ENCODE measurements around the genes RPS6KB1 and CYB561.

GRCh38 chr17:59807974-59808607 is 84.7 kb downstream of the TUBD1 start:
- PRO-cap, 3 experiments = no peak in any of the 3 experiments
- RAMPAGE, long total RNA, 2 experiments = no peak in any of the 2 experiments
- RRBS = no CpG with 5 or more reads among the region's 4 CpGs

- PRO-cap, 3 experiments = no peak in any of the 3 experiments
- RAMPAGE, long total RNA, 2 experiments = no peak in any of the 2 experiments
- RRBS = no CpG with 5 or more reads among the region's 4 CpGs
These were observed 54.2 kb downstream of the TUBD1 start for GRCh38 chr17:59838460-59839015.

DNA sequence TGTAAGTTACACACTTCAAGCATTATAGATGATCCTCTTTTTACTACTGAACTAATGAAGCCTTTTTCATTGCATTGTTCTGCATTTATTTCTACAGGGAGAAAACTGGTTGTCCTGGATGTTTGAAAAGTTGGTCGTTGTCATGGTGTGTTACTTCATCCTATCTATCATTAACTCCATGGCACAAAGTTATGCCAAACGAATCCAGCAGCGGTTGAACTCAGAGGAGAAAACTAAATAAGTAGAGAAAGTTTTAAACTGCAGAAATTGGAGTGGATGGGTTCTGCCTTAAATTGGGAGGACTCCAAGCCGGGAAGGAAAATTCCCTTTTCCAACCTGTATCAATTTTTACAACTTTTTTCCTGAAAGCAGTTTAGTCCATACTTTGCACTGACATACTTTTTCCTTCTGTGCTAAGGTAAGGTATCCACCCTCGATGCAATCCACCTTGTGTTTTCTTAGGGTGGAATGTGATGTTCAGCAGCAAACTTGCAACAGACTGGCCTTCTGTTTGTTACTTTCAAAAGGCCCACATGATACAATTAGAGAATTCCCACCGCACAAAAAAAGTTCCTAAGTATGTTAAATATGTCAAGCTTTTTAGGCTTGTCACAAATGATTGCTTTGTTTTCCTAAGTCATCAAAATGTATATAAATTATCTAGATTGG is 52.9 kb downstream of the TUBD1 start:
- PRO-cap, 3 experiments = peak in 1 of 3 experiments; most common minus-strand start position 457 of the sequence (in 1)
- RAMPAGE, long total RNA, 2 experiments = no peak in any of the 2 experiments
- RRBS = no CpG with 5 or more reads among the region's 6 CpGs

DNA sequence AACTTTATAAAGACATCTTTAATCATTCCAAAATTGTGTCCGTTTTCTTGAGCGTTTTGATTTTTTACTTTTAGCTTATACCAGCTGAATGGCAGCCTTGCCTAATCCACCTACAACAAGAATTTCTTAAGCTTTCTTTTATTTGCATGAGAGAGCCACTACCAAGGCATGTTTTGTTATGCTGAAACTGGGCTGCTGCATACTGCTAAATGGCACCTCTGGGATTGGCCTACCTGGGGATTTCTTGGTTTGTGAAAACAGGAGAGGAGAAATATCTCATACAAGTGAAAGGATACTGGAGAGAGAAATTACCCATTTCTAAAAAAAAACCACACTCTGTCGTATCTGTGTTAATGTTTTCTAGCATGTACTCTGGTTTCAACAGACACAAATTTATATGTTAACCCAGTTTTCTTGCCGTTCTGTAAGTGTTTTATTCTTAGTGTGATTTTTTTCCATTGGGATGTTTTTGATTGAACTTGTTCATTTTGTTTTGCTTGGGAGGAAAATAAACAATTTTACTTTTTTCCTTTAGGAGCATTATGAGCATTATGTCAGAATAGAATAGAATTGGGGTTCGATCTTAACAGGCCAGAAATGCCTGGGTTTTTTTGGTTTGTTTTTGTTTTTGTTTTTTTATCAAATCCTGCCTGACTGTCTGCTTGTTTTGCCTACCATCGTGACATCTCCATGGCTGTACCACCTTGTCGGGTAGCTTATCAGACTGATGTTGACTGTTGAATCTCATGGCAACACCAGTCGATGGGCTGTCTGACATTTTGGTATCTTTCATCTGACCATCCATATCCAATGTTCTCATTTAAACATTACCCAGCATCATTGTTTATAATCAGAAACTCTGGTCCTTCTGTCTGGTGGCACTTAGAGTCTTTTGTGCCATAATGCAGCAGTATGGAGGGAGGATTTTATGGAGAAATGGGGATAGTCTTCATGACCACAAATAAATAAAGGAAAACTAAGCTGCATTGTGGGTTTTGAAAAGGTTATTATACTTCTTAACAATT is 51.9 kb downstream of the TUBD1 start:
- PRO-cap, 3 experiments = no peak in any of the 3 experiments
- RAMPAGE, long total RNA, 2 experiments = no peak in any of the 2 experiments
- RRBS = no CpG with 5 or more reads among the region's 8 CpGs

- PRO-cap, 3 experiments = peak in 3 of 3 experiments; most common plus-strand start chr17:59893117 (in 3); most common minus-strand start chr17:59893564 (in 2)
- RAMPAGE, long total RNA, 2 experiments = start-site peak on the plus strand in 2 of 2 experiments, at chr17:59893082-59893140 at its widest, 277 to 1,131 reads per replicate
- RRBS = 1% methylated on average over 13 of the region's 63 CpGs
These were observed at the start of gene RPS6KB1 for GRCh38 chr17:59893046-59894073. Gene RPS6KB1 (plus strand): TSS chr17:59893121.

- PRO-cap, 3 experiments = peak in 2 of 3 experiments; most common minus-strand start chr17:60019052 (in 2)
- RAMPAGE, long total RNA, 2 experiments = start-site peak on the plus strand in 2 of 2 experiments, at chr17:60019149-60019370 at its widest, 11 to 127 reads per replicate; start-site peak on the minus strand in 1 of 2 experiments, at chr17:60019003-60019062 at its widest, 84 reads per replicate
- RRBS = no CpG with 5 or more reads among the region's 23 CpGs
These were observed 54.4 kb upstream of the RNFT1 start for GRCh38 chr17:60018789-60019440.

- PRO-cap, 3 experiments = no peak in any of the 3 experiments
- RAMPAGE, long total RNA, 2 experiments = no peak in any of the 2 experiments
- RRBS = no CpG with 5 or more reads among the region's 5 CpGs
These were observed 210.6 kb upstream of the TBX2 start for GRCh38 chr17:61188872-61189629.

- PRO-cap, 3 experiments = peak in 1 of 3 experiments; most common plus-strand start chr17:61200235 (in 1)
- RAMPAGE, long total RNA, 2 experiments = no peak in any of the 2 experiments
- RRBS = no CpG with 5 or more reads among the region's 8 CpGs
These were observed 199.6 kb upstream of the TBX2 start for GRCh38 chr17:61199941-61200623.

DNA sequence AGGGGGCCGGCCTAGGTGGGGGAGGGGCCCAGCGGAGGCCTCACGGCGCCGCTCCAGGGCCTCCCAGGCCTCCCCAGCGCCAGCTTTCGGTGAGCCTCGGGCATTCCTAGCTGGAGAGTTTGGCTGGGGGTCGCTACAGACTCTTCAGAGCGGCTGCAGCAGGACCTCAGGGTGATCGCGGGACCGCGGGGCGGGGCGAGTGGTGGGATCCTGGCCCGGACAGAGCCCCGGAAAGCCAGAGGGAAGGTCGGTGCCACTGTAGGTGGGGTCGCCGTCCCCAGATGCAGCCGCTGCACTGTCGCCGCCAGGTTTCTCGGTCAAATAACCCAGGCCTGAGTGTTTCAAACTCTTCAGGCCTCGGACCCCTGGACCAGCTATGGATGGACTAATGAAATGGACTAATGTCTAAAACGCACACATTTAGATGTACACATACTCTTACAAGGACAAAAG is 2.2 kb upstream of the TBX2 start:
- PRO-cap, 3 experiments = peak in 3 of 3 experiments; most common plus-strand start position 147 of the sequence (in 3); most common minus-strand start position 322 of the sequence (in 1)
- RAMPAGE, long total RNA, 2 experiments = start-site peak on the plus strand in 1 of 2 experiments, centred at positions 82 to 251 of the sequence, 7 to 10 reads per replicate
- RRBS = 14% methylated on average over 1 of the region's 27 CpGs

DNA sequence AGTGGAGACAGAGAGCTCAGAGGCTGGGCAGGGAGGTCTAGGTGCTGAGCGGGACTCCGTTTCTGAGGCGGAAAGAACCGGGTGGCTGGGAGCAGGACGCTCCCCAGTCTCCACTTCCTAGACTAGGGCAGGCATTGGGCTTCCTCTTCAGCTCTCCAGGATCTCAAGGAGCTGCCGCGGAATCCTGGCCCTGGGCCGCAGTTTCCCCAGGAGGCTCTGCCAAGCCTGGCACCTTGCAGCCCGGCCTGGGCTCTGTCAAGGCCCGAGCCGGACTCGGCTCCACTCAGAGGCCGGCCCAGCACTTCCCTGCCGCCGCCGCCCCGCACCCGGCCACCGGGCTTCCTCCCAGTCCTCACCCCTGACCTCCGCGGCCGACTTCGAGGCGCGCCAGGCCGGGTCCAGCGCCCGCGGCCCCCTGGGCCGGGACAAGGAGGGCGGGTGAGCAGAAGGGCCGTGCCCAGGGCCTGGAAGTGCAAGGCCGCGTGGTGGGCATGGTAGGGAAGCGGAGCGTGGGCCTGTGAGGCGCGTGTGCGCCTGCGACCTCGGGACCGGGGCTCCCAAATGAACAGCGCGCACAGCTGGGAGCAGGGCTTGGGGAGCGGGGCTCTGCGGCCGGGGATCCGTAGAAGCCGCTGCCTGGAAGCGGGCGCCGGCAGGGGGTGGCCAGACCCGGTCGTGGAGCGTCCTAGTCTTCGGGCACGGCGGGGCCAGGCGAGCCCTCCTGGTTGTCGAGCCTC is 698 bp upstream of the TBX4 start:
- PRO-cap, 3 experiments = no peak in any of the 3 experiments
- RAMPAGE, long total RNA, 2 experiments = no peak in any of the 2 experiments
- RRBS = 4% methylated on average over 27 of the region's 60 CpGs

GRCh38 chr17:61455024-61455458 is 2.8 kb downstream of the TBX4 start:
- PRO-cap, 3 experiments = no peak in any of the 3 experiments
- RAMPAGE, long total RNA, 2 experiments = no peak in any of the 2 experiments
- RRBS = 11% methylated on average over 4 of the region's 25 CpGs

DNA sequence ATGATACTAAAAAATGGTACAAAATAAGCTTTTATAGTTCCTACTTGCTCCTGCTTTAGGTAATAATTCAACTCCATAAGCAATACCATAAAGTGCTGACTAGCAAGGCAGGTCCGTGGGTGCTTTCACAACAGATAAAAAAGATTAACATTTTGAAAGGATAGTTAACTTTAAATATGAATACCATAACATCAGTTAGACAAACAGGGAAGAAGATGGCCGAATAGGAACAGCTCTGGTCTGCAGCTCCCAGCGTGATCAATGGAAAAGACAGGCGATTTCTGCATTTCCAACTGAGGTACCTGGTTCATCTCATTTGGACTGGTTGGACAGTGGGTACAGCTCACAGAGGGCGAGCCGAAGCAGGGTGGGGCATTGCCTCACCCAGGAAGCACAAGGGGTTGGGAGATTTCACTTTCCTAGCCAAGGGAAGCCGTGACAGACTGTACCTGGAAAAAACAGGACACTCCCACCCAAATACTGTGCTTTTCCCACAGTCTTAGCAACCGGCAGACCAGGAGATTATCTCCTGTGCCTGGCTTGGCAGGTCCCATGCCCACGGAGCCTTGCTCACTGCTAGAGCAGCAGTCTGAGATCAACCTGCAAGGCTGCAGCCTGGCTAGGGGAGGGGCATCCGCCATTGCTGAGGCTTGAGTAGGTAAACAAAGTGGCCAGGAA is 82.0 kb upstream of the NACA2 start:
- PRO-cap, 3 experiments = no peak in any of the 3 experiments
- RAMPAGE, long total RNA, 2 experiments = no peak in any of the 2 experiments
- RRBS = no CpG with 5 or more reads among the region's 10 CpGs

DNA sequence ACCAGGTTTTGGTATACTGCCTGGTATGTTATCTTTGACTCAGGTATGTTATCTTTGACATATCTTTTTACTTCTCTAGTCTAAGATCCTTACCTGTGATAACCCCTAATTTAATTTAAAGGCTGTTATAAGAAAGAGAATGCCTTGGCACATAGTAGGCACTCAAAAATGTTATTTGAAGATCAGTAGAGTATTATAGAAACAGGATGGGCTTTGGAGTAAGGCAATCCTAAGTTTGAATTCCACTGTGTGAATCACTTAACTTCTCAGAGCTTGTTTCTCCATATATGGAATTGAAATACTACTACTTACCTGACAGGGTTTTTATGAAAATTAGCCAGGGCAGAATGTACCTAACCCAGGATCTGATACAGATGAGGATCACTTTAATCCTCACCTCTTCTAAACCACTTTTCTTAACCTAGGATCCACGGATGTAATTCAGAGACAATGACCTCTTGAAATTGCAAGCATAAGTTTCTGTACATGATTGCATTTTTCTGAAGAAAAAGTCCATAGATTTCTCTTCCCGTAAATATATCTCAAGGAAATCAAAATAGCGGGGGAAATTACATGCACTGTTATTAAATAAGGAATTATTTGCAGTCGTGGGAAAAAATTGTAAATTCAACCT is 1.1 kb downstream of the BRIP1 start:
- PRO-cap, 3 experiments = no peak in any of the 3 experiments
- RAMPAGE, long total RNA, 2 experiments = no peak in any of the 2 experiments
- RRBS = no CpG with 5 or more reads among the region's 4 CpGs

DNA sequence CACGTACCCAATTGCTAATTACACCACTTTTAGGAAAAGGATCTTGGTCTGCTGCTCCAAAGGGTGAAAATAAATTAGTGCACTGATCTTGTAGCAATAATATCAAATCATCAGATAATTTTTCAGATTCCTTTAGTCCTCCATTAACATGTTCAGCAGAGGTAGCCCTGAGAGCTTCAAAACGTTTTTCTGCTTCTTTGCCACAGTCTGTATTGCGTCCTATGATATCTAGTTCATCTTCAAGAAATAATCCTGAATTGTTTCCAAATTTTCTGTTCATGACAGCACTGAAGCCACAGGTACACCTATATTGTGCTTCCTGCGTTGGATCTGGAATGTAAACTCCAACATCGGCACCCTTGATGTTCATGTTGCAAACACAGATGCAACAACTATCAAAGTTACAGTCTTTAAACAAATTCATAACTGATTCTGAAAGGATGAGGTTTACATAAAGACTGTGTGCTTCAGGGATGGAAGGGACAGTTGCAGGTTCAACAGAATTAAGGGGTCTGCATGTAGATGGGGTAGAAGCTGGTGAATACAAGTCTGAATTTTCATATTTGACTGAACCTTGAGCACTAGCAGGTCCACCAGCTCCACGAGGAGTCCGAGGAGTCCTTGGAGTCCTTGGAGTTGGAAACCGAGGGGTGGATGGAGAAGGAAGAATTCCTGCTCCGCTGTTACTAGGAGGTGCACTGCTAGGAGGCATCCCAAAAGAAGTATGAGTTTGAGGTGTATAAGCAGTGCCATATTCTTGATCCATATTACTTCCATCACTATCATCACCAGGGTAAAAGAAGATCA is 54.8 kb upstream of the INTS2 start:
- PRO-cap, 3 experiments = no peak in any of the 3 experiments
- RAMPAGE, long total RNA, 2 experiments = no peak in any of the 2 experiments
- RRBS = no CpG with 5 or more reads among the region's 9 CpGs

DNA sequence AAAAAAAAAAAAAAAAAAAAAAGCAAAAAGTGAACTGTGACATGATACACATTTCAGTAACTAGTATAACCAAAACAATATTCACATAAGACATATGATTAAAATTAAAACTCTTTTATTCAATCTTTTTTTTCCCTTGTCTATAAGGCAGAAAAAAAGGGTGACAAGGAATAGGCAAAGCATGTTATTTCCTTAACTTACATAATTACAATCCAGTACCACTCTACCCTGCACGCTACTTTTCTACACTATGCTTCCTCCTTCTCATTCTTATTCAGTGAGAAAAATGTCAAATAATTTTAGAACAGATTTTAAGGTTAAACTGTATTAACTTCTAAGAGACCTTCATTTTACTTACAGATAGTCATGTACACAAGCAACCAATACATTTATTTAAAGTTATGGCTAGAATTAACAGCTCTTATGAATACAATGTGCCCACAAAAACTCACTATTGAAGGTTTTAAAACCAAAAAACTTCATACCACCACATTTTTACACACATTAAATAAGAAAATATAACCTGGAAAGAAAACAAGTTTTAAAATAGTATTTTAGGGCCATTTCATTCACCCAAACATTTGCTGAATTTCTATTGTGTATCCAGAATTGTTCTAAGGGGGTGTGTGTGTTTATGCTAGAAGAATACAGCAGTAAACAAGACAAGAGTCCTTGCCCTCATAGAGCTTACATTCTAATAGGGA is 61.3 kb downstream of the MED13 start:
- PRO-cap, 3 experiments = no peak in any of the 3 experiments
- RAMPAGE, long total RNA, 2 experiments = no peak in any of the 2 experiments
- RRBS = no CpG with 5 or more reads among the region's 1 CpG

DNA sequence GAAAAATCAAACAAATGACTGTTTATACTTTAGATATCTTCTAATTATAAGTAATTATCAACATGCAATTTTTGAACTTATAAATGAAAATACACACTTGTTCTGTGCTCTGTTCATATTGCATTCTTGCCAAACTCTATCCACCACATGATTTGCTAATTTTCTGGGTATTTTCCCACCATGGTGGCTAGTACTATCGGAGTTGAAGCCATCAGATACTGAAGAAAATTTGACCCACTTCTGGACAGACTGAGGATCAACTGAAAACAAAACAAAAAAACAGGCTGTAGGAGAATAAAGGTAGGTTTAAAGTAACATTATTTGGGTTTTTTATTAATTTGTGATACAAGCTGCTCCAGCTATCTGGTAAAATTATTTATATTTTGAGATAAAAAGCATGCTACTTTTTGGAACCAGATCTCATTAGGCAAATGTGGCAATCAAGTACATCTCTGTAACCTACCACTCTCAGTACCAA is 35.3 kb downstream of the MED13 start:
- PRO-cap, 3 experiments = no peak in any of the 3 experiments
- RAMPAGE, long total RNA, 2 experiments = no peak in any of the 2 experiments
- RRBS = no CpG with 5 or more reads among the region's 1 CpG

DNA sequence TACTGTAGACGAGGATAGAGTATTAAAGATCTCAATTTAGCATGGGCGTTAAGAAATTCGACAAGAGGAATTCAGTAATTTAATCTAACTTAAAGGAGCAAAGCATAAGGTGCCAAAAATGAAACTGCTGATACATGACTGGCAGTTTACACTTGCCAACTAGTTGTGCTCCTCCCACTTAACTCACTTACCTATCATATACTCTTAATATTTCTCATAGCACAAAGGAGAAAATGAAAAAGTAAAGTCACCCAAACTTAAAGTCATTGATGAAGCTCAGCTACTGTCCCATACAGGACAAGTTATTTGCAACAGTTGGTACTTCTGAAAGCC is 1.1 kb downstream of the MED13 start:
- PRO-cap, 3 experiments = no peak in any of the 3 experiments
- RAMPAGE, long total RNA, 2 experiments = no peak in any of the 2 experiments
- RRBS = no CpG with 5 or more reads among the region's 3 CpGs

DNA sequence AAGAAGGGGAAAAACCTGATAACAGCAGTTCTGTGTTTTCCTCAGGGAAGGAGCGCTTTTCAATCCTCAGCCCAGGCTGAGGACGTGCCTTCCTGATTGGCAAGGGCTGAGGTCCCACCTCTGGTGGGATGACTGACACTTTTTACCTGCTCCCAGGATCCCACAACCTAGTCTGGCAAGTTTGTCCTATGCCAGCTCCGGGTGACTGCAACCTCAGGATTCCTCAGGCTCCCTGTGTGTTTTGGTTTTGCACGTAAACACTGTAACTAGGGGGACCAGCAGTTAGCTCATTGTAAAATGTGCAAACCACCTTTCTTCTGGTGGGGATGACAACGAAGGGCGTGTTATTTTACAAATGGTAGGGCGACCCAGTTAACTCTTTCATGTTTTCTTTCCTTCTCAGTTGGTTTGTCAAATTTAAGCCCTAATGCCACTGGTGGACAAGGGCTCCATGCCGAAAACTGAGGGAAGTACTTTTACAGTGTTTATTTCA is 7.5 kb downstream of the MARCHF10 start:
- PRO-cap, 3 experiments = no peak in any of the 3 experiments
- RAMPAGE, long total RNA, 2 experiments = no peak in any of the 2 experiments
- RRBS = no CpG with 5 or more reads among the region's 8 CpGs

DNA sequence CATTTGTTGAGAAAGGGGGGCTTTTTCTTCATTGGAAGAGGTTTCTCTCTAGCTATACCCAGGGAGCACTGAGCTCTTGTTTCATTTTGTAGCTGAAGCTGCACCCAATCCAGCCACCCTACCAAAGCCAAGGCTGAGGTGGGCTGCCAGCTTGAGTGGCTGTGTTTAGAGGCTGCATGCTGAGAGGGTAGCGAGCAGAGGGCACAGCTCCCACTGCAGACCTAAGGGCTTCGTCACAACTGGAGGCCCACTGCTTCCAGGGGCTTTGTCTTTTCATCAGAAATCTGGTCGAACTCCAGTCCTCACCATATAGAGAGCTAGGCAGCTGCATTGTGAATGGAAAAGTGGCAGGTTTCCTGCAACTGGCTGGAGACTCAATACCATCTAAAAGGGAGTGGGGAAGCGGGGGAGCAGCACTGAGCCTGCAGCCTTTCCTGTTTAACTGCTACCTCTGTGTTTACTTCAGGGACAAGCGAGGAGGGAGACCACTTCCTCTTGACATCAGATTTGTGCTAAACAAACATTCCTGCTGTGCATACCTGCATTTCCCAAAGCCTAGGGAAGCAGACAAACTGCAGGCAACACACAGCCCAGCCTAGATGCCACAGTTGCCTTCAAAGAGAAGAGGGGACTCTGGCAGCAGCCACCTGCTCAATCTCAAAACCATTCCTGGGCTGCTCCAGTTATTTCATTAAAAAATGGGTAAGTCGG is 17.9 kb downstream of the CYB561 start:
- PRO-cap, 3 experiments = no peak in any of the 3 experiments
- RAMPAGE, long total RNA, 2 experiments = no peak in any of the 2 experiments
- RRBS = no CpG with 5 or more reads among the region's 6 CpGs

DNA sequence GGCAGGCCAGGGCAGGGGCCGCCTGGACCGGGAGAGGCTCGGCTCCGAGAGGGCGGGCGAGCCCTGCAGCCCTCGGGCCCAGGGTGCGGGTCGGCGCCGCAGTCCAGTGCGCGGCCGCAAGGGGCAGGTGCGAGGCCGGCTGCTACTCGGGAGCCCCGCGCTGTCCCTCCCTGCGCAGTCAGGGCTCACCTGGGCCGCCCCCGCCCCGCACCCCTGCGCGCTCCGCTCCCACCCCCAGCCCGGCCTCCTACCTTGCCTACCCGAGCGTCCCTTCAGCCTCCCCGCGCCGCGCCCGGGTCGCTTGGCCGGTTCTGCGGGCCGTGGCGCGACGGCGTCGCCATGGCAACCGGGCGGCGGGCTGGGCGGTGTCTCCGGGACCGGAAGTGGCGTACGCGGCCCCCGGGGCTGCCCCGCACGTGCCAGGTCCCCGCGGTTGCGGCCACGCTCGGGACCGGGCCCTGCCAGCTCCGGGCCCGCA is at the start of gene CYB561:
TSS of gene CYB561 (minus strand) at position 313 of the 478 bp plus-strand sequence.
- PRO-cap, 3 experiments = peak in 3 of 3 experiments; most common plus-strand start position 432 of the sequence (in 2); most common minus-strand start position 294 of the sequence (in 2)
- RAMPAGE, long total RNA, 2 experiments = start-site peak on the minus strand in 1 of 2 experiments, centred at position 320 of the sequence, 62 reads per replicate
- RRBS = under 1% methylated on average over 45 of the region's 63 CpGs